PC-3 (cell line): ENCODE results near the gene PDILT.

GRCh38 chr16:20385883-20387144 lies 18.2 kb downstream of the PDILT start:
- RAMPAGE, long total RNA: no peak

- RAMPAGE, long total RNA: no peak
These were observed at the start of gene PDILT for GRCh38 chr16:20404609-20404880. Gene PDILT (minus strand): TSS chr16:20404737.

DNA sequence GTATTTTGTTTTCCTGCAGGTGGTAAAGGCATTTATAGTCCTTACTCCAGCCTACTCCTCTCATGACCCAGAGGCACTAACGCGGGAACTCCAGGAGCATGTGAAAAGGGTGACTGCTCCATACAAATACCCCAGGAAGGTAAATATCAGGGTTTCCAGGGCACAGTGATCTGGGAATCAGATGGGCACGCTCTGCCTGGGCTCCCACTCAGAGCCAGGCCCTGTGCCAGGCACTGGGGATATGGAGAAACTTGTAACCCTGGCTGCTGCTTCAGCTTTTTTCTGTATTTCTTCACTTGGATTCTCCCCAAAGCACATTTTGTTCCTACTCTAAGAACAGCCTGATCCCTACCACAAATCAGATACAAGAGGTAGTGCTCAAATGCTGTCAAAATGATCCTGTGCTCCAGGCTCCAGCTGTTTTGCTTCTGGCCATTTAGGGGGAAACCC lies 11.5 kb upstream of the ACSM2A start:
- RAMPAGE, long total RNA: no peak

DNA sequence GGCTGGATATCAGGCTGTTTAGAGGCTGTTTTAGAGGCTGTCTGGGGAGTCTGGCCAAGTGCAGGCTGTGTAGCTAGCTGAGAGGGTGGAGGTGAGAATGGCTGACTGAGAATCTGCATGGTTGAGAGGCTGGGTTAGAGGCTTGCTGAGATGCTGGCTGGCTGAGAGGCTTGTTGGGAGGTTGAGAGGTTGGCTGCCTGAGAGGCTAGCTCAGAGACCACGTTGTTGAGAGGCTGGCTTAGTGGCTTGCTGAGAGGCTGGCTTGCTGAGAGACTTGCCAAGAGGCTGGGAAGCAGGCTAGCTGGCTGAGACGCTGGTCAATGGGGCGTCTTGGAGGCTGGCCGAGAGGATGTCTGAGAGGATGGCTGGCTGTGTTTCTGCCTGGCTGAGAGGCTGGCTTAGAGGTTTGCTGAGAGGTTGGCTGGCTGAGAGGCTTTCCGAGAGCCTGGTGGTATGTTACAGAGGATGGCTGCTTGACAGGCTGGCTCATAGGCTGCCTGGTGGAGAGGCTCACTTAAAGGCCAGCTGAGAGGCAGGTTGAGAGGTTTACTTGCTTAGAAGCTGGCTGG lies 36.7 kb upstream of the ACSM2B start:
- RAMPAGE, long total RNA: no peak

DNA sequence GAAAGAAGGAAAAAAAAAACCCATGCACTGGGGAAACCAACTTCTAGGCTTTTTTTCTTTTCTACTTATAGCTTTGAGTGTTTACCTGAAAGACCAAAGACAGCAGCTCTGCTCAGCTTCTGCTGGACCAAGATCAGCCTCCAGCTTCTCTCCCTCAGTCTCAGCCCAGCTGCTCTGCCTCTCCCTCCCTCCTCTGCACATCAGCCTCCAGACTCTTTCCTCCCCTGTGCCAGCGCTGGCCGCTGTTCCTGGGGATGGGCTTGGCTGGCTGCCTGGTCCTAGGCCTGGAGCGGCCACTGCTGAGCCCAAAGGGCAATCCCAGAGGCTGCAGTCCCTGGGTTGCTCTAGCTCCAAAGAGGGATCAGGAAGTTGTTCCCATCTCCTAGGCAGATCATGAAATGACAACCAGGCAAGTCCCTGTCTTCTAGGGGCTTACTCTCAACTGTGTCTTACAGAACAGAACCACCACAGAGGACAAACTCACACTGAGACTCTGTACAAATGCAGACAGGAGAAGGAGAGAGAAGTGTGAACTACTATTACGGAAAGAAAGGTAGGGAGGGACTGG lies 31.3 kb downstream of the DCUN1D3 start:
- RAMPAGE, long total RNA: no peak

GRCh38 chr16:20899139-20899627 lies 975 bp downstream of the DCUN1D3 start:
- RAMPAGE, long total RNA: no peak

DNA sequence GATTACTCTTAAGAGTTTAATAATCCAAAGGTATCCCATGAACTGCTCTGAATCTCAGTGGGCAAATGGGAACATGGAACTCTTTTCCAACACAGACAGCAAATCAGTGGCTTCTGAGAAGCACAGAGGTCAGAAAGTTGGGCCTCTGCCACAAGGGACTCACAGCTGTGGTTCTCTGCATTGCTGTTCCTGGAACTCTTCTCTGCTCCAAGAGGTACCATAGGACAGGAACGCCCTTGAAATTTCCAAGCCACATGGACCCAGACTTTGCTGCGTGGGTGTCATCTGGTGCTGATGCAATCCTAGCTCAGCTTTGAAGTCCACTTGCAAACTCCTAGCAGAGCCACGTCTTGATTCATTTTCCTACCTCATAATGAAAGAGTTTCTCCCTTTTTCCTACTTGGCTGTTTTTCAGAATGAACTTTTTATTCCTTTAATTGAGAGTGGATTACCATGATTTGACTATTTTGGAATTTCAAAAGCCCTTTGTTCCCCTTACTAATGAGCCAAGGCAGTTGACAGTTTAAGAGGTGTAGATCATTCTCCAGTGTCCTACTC lies 18.2 kb downstream of the LYRM1 start:
- RAMPAGE, long total RNA: no peak

- RAMPAGE, long total RNA: no peak
These were observed 102.1 kb downstream of the DNAH3 start for GRCh38 chr16:21048612-21048811.

DNA sequence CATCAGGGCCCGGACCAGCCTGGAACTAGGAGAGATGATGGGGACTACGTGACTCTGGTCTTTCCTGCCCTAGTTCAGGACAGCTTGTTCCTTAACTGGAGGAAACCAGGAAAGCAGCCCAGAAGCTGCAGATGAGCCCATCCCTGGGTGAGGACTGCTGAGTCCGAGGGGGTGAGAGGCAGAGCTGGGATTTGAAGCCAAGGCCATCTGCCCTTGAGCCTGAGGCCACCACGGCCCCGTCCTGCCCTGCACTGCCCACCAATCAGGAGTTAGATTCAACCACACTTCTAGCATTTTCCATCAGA lies 55.8 kb upstream of the METTL9 start:
- RAMPAGE, long total RNA: no peak

DNA sequence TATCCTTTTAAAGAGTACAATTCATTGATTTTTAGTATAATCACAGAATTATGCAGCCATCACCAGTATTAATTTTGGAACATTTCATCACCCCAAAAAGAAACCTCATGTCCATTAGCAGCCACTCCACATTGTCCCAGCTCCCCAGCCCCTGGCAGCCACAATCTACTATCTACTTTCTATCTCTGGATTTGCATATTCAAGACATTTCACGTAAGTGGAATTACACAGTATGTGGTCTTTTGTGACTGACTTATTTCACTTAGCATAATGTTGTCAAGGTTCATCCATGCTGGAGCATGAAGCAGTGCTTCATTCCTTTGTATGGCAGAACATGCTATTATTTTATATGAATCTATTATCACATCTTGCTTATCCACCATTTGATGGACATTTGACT lies 10.6 kb downstream of the METTL9 start:
- RAMPAGE, long total RNA: no peak

- RAMPAGE, long total RNA: no peak
These were observed 25.6 kb downstream of the IGSF6 start for GRCh38 chr16:21626511-21627444.

GRCh38 chr16:21836197-21836634 lies 21.3 kb downstream of the NPIPB4 start:
- RAMPAGE, long total RNA: no peak

GRCh38 chr16:21957250-21957677 lies 4.1 kb downstream of the UQCRC2 start:
- RAMPAGE, long total RNA: no peak

GRCh38 chr16:22189198-22189875 lies 16.7 kb upstream of the EEF2K start:
- RAMPAGE, long total RNA: no peak

- RAMPAGE, long total RNA: no peak
These were observed 21.0 kb downstream of the CDR2 start for GRCh38 chr16:22353184-22353968.

GRCh38 chr16:22353969-22354464 lies 20.4 kb downstream of the CDR2 start:
- RAMPAGE, long total RNA: no peak

GRCh38 chr16:22437775-22438246 lies 63.4 kb upstream of the CDR2 start:
- RAMPAGE, long total RNA: no peak

DNA sequence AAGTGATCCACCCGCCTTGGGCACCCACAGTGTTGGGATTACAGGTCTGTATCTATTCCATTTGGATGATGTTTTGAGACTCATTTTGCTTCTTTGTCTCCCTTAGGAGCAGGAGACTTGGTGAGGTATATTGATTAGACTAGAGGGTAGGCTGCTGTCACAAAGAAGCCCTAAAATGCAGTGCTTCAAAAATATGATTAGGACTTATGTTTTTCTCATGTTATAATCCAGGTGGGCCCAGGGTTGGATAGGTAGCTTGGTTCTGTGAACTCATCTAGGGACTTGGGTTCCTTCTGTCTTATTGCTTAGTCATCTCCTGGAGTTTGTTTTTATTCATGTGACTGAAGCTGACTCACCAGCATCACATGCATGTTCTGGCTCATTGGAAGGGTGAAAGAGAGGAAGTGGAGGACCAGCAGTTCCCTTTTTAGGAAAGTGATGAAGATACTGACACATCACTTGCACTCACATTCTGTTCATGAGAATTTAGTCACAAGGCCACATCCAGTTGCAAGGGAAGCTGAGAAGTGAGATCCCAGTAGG lies 95.8 kb downstream of the NPIPB5 start:
- RAMPAGE, long total RNA: no peak

- RAMPAGE, long total RNA: no peak
These were observed 119.0 kb upstream of the HS3ST2 start for GRCh38 chr16:22694834-22695479.

- RAMPAGE, long total RNA: no peak
These were observed 45.0 kb downstream of the USP31 start for GRCh38 chr16:23104364-23104565.